ENCODE measurements around a stretch of chr2.

- PRO-cap, result no peak
- RRBS, result 0% methylated on average over 1 of the region's 13 CpGs
Observed at GRCh38 chr2:64403686-64404790, 49.9 kb upstream of the LGALSL start.

GRCh38 chr2:64456167-64456735 is 2.3 kb downstream of the LGALSL start:
- PRO-cap, result no peak
- RRBS, result no CpG with 5 or more reads among the region's 6 CpGs

DNA sequence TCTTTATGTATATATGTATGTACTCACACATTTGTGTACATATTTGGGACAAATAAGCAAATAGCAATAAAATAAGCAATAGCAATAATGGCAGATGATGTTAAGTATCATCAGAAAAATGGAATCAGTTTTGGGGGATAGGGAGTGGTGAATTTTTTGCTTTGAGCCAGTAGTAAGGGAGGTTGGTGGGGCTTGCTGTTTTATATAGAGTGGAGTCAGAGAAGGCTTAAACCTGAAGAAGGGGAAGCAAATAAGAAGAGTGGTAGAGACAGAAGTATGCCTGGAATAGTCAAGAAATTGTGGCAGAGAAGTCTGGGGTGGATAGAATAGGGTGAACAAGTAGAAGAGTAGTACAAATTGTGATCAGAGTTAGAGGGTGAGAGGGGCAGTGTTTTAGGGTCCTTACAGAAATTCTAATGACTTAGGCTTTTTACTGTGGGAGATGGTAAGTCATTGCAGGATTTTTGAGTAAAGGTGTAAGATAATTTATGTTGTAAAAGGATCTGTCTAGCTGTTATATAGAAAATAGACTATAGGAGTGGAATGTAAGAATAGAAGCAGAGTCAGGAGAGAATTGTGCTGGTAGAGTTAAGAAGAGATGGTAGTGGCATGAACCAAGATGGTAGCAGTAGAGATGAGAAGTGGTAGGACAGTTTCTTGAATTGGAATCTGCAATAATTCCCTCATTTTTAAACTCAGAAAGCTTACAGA is 4.4 kb downstream of the AFTPH start:
- PRO-cap, result no peak

GRCh38 chr2:64626941-64627183 is 26.9 kb downstream of the SERTAD2 start:
- PRO-cap, result no peak
- RRBS, result no CpG with 5 or more reads among the region's 7 CpGs

DNA sequence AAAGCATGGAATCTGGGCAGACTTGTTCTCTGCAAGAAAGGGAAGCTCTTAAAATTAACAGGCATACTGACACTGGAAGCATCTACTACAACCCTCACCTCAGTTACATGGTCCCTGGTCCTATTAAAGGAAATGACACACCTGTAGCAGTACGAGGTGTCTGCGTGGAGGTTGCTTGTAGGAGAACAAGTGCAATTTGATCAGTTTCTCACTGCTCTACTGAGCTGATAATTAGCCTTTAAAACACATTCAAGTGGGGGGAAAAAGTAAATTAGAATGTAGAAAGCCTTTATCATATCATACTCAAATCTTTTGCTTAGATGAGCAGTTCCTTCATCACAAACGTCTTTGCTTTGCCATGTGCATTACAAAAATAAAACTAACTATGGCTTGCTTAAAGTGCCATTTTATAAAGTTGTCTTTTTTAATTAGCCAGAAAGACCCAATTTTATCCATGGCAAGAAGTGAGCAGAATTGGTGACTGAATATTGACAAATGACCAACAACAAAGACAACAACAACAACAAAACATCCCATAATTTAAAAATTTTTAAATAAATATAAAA is 20.0 kb downstream of the SERTAD2 start:
- PRO-cap, result no peak
- RRBS, result no CpG with 5 or more reads among the region's 3 CpGs

DNA sequence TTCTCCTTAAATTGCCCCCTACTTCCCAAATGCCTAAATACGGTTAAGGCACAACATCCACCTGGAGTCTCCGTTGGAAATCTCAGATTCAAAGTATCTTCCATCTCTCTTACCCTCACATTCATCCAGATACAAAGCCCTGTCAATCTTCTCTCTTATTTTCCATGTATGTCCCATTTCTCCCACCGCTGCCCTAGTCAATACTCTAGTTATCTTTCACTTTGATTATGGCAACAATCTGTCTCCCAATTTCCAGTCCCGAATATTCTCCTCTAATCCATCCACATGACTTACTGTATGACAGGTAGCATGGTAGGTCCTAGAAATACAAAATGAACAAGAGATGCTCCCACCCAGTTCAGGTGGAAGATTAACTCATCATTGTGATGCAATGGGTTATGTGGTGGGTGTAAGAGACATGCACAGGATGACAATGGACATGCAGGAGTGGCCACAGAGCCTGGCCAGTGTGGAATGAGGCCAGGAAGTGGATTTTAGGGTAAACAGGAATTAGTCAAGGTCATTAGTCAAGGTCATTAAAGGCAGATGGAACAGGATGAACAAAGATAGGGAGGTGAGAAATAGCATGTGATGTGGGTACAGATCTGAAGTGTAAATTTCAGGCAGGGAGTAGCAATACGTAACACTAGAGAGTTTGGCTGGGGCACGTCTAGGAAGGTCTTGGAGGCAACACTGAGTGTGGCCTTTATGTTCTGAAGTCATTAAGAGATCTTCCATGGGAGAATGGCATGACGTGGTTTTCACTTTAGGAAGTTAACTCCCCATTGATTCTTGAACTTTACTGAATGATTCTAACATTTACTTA is 15.5 kb upstream of the SERTAD2 start:
- PRO-cap, result no peak
- RRBS, result no CpG with 5 or more reads among the region's 7 CpGs

DNA sequence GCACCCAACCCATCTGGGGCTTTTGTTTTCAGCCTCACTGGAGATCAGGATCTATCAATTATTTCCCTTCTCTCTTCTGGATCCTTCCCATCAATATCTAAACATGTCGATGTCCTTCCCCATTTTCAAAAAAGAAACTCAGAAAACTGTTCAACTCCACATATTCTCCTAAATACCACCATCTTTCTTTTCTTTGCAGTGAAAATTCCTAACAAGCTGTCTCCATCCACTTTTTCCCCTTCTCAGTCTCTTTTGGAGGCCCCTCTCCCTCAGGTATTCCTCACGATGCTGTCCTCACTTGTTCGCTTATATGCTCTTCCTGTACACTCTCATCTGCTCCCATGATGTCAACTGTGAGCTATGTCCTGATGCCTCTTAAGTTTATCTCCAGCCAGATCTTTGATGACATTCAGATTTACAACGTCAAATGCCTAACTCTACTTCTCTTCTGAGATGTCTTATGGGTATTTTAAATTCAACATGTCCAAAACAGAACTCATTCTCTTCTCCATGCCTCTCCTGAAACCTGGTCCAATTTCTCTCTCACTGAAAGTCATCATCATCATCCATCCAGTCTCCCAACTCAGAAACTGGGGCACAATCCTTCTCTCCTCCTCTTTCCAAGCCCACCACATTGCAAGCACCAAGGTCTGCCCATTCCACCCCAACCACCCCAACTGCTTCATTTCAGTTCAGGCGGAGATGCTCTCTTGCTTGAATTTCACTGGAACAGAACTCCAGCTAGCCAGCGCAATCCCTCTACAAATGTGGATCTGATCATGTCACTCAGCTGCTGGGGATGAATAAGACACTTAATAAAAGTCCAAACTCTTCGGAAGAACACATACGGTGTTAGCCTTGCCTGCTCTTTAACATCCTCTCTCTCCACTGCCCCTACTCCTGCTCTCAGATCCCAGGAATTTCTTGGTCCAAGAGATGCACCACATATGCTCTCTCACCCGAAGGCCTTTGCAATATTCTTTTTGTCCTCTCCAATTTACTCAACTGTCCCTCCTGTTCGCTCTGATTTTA is 55.3 kb upstream of the SERTAD2 start:
- PRO-cap, result no peak
- RRBS, result no CpG with 5 or more reads among the region's 10 CpGs

DNA sequence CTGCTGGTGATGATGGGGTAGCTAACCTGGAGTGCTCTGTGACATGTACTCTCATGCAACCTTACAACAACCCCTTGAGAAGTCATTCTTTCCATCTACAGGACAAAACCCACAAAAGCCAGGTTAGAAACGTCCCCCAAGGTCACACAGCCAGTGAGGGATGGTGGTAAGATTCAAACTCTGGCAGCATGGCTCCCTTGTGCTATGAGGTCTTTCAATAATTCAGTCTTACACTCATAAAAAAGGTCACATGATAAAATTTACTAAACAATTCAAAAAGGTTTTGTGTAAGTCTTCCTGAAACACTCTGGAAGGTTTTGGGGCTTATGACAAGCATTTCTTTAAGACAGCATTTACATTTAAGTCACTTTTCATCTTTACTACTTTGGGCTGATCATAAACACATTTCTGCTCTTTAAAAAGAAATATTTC is 95.0 kb upstream of the SERTAD2 start:
- PRO-cap, result no peak
- RRBS, result no CpG with 5 or more reads among the region's 1 CpG

- PRO-cap, result no peak
- RRBS, result no CpG with 5 or more reads among the region's 12 CpGs
Observed at GRCh38 chr2:64866713-64867240, 122.4 kb upstream of the SLC1A4 start.

DNA sequence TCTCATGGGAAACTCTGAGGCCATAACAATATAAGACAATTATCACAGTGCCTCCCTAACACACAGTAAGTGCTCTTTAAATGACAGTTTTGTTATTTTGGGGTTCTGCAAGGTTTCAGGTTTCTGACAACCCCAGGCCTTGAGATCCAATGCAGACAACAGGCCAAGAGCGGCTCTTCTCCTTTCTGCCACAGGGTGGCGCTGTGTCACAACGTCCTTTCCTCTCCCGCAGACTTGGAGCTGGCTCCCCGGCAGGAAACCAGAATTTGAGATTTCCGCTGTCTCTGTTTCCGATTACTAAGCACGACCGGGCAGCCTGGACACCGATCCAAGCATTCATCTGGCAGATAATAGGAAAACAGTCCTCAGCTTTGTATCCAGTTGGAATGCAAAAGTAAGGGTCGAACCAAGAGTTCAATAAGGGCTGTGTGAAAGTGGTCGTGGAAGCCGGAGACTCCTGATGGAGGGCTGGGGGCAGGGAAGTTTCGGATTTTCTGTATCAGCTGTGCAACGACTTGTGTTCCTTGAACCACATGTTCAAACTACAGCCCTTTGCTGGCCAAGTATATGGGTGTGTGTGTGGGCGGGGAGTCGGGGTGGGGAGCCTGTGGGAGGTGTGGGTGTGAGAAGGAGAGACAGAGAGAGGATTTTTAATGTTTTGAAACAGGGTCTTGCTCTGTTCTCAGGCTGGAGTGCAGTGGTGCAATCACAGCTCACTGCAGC is 71.4 kb upstream of the SLC1A4 start:
- PRO-cap, result no peak
- RRBS, result 0% methylated on average over 1 of the region's 17 CpGs

DNA sequence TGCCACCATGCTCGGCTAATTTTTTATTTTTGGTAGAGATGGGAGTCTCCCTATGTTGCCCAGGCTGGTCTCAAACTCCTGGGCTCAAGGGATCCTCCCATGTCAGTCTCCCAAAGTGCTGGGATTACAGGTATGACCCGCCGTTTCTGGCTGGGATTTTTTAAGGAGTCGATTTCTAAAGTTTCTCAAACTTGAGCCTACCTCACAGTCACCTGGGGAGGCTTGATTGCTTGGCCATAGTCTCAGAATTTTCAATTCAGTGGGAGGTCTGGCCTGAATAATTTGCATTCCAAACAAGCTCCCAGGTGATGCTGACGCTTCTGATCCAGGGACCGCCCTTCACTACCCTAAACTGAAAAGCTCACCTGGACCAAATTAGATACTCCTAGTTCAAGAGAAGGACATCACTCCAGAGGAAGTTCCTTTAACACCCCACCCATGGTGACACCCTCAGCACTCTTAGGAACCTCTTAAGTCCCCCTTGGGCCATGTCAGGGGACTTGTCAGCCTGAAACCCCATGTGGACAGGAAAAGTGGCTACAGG is 70.7 kb upstream of the SLC1A4 start:
- PRO-cap, result no peak
- RRBS, result no CpG with 5 or more reads among the region's 6 CpGs

GRCh38 chr2:64943673-64944224 is 45.5 kb upstream of the SLC1A4 start:
- PRO-cap, result no peak
- RRBS, result under 1% methylated on average over 3 of the region's 9 CpGs

DNA sequence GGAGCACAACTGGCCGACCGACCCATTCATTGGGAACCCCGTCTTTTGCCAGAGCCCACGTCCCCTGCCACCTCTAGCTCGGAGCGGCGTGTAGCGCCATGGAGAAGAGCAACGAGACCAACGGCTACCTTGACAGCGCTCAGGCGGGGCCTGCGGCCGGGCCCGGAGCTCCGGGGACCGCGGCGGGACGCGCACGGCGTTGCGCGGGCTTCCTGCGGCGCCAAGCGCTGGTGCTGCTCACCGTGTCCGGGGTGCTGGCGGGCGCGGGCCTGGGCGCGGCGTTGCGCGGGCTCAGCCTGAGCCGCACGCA is 302 bp downstream of the SLC1A4 start:
- PRO-cap, result no peak
- RRBS, result 15% methylated on average over 23 of the region's 40 CpGs

GRCh38 chr2:65018519-65019065 is 29.4 kb downstream of the SLC1A4 start:
- PRO-cap, result no peak
- RRBS, result no CpG with 5 or more reads among the region's 5 CpGs

DNA sequence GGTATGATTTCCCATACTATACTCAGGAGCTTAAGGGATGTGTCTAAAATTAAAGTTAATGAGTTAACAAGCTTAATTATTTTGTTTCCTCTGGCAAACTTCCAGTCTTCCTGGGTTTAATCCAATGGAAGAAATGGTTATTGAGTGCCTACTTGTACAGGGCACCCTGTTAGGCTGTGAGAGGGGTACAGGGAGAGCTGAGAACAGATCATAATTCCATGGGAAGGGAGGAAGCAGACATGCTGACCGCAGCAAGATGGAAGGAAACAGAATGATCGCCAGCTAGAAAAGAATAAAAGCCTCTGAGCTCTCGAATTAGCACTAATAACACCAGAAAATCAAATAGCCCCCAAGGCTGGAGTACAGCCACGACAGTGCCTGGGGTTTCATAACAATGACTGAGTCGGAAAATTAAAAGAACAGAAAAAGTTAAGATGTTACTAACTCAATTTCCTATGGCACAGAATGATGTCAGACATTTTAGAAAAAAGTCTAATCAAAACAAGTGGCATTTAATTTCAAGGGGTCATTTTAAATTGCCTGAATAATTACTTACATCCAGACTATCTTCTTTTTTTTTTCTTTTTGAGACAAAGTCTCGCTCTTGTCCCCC is 20.6 kb upstream of the CEP68 start:
- PRO-cap, result no peak
- RRBS, result no CpG with 5 or more reads among the region's 6 CpGs

DNA sequence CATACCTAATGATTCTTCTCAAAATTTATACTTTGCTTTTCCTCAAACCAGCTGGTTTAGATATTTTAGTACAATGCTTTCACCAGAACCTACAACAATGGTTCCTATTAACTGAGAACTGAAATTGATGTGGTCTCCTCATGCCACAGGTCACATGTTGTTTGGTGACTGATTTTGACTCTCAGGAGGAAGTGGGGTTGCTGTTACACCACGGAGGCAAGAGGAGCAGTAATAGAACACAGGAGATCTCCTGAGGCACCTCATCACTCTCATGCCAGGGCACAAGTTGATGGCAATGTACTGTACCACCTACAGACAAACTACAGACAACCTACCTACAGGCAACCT is 3.0 kb upstream of the CEP68 start:
- PRO-cap, result no peak
- RRBS, result no CpG with 5 or more reads among the region's 1 CpG

GRCh38 chr2:65400386-65401093 is 31.9 kb downstream of the SPRED2 start:
- PRO-cap, result no peak
- RRBS, result no CpG with 5 or more reads among the region's 8 CpGs

DNA sequence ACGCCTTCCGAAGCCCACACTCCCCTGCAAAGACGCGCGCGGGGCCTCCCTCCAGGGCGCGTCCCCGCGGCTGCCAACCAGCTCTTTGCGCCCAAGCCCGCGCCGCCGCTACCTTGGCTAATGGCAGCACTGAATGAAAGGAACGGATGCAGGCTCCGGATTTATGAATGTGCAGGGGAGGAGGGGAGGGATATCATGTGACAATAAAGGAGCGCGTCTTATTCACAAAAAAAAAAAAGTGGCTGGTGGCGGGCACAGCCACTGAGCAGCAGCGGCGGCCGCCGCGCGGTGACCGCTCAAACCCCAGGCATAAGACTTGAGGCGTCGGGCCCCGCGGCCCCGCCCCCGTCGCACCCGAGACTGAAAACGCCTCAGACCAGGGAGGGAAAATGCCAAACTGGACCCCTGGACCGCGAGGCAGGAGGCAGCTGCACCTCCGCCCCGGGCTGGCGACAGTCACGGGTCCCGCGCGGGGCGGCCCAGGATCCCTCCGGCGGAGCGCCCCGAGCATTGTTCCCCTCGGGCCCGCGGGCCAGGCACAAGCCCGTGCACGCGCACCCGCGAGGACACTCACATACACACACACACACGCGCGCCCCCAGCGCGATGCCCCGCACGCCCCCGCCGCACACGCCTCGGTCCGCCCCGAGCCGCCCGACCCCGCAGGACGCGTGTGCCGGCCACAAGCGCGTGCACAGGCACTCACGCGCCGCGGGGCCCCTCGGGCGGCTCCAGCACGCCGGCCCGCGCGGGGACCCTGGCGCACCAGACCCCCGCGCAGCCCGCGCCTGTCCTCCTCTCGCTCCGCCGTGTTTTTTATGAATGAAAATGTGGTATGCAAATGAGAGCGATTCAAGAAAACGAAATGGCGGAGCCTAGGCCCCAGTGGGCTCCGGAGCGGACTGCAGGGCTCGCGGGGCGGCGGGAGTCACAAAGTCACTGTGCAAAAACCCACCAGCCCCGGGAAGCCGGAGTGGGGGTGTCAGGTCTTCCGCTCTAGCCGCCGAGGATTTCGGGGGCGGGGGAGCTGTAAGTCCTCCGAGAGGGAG is 1.4 kb downstream of the SPRED2 start:
- PRO-cap, result bidirectional peak, plus-strand start at position 241 of the sequence, minus-strand start at position 135 of the sequence
- RRBS, result under 1% methylated on average over 30 of the region's 115 CpGs

DNA sequence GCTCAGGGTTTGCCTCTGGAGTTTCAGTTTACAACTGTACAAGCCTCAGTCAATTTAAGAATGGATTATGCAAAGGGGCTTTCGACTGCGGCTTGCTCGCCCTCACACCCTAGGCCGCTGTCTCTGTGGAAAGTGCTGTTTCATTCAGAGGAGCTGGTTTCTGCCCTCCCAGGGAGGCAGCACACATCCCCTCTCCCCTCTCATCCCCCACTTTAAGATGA is 4.5 kb upstream of the SPRED2 start:
- PRO-cap, result no peak
- RRBS, result no CpG with 5 or more reads among the region's 4 CpGs

- PRO-cap, result no peak
- RRBS, result no CpG with 5 or more reads among the region's 10 CpGs
Observed at GRCh38 chr2:65553180-65553668, 120.8 kb upstream of the SPRED2 start.

Data from MCF 10A (cell line).